Karpas-422 (cell line): ENCODE data around the gene CCDC170.

GRCh38 chr6:150079590-150080012 is 10.7 kb upstream of the ULBP3 start:
- PRO-cap = no peak
- RAMPAGE, long total RNA = no peak

DNA sequence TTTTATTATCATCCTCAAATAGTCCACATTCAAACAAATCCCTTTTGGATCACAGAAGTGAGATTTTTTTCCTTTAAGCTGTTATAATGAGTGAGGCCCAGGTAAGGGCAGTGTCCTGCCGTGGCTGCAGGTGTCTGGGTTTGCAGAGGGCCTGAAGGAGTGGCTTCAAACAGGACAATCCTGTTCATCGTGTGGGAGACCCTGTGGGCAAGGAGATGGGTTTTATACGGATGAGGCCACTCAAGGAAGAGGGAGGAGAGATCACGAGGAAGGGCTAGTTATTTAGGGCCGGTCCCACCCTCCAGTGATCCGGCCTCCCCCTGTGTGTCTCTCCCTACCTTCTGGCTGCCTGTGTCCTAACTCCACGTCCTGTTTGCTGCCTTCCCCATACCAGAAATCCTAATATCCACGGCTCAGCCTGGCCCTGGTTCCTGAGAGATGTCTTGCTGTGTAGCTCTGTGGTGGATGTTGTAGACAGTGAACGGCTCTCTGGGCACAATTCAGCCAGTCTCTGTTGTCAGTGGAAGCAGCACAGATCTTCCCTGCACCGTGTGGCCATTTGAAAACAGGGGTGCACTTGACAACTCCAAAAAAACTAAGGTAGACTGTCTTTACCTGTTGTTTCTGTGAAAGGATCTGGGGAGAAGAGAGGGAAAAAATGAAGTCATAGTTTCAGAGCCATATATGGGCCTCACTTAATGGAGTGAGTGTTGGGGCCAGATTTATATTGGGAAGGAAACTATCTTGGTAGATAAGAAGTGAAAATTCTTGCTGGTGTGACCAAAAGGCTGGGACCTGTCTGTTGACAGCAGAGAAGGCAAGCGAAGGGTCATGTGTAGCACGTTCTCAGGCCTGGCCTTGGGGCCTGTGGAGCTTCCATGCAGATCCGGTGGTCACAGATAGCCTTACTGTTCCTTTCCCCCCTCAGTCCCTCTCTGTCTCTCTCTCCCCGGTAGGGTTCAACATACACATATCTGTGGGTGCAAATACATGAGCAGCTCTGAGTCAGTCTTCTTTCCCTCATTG is 34.1 kb downstream of the PPP1R14C start:
- PRO-cap = no peak
- RAMPAGE, long total RNA = no peak

GRCh38 chr6:150369395-150369870 is 621 bp downstream of the IYD start:
- PRO-cap = no peak
- RAMPAGE, long total RNA = no peak

- PRO-cap = no peak
- RAMPAGE, long total RNA = no peak
Measured at GRCh38 chr6:150435780-150436292, 67.0 kb downstream of the IYD start.

DNA sequence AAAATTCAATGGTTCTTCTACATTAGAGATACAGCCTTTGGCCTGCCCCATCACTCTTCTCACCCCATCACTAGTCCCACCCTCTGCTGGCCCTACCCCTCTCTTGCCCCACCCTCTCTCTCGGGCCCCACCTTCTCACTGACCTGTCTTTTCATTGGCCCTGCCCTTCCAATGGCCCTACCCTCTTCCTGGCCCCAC is 107.3 kb upstream of the PLEKHG1 start:
- PRO-cap = no peak
- RAMPAGE, long total RNA = no peak

DNA sequence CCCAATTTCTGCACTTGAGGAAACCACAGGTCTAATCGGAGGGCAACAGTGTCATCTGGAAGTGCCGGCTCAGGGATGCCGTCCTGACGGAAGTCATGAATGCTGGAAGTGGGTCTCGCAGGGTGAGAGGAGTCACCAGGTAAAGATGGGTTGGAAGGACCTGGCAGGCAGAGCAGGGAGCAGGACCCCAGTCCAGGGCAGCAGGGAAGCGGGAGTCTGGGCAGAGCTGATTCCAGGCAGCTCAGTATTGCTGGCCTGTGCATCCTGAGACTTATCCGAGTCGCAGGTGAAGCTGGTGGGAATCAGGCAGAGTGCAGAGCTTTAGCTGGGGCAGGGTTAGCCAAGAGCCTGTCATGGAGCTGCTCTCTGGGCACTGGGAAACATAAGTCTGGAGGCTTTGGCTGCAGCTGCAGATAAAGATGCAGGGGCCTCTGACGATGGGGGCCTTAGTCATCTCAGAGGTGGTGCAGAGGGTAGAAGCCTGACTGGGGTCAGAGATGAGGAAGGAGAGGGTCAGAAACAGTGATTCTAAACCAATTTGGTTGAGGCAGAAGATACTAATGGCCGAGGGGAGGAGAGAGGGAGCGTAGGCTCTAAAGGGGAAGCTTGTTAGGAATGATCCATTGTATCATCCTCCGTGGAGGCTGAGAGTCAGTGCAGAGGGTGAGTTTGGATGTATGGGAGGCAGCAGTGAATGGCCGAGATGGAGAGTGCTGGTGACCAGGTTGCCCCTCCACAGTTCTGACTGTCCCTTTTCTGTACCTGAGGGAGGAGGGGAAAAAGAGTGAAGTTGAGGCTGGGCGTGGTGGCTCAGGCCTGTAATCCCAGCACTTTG is 33.7 kb downstream of the PLEKHG1 start:
- PRO-cap = unidirectional peak, plus-strand start at position 48 of the sequence; bidirectional peak, plus-strand start at position 494 of the sequence, minus-strand start at position 390 of the sequence
- RAMPAGE, long total RNA = no peak

- PRO-cap = no peak
- RAMPAGE, long total RNA = no peak
Measured at GRCh38 chr6:150641296-150641882, 41.7 kb downstream of the PLEKHG1 start.

DNA sequence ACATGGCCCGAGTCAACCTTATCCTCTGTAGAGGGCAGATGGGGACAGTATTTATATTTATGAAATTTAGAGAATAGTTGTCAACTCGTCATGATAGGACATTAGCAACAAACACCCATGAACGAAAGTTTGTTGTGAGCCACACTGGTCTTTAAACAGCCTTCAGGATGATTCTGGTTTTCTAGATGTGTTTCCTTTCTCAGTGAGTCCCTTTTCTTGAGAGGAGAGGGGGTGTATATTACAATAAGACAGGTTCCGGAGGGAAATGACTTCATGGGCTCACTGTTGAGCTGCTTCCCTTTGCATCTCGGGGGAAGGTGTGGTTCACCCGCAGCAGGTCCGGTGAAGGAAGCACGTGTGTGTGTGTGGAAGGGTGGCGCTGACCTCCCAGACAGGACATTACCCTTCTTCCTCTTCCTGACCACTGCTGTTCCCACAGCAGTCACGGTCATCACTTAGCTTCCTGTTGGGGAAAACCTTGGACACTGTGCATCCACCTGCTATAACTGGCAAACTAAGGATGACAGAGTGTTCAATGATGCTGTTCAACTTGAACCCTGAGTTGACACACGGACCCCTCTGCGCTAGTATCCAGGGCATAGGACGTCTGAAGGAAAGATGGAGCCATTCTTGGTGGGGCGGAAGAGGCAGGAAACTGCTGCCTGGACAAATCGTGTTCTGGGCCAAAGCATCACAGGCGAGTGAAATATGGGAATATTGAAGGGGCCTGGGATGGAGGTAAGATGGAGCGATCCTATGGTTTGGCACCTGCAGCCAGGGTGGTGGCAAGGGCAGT is 83.7 kb downstream of the PLEKHG1 start:
- PRO-cap = no peak
- RAMPAGE, long total RNA = no peak

GRCh38 chr6:150685849-150686420 is 86.2 kb downstream of the PLEKHG1 start:
- PRO-cap = no peak
- RAMPAGE, long total RNA = no peak

DNA sequence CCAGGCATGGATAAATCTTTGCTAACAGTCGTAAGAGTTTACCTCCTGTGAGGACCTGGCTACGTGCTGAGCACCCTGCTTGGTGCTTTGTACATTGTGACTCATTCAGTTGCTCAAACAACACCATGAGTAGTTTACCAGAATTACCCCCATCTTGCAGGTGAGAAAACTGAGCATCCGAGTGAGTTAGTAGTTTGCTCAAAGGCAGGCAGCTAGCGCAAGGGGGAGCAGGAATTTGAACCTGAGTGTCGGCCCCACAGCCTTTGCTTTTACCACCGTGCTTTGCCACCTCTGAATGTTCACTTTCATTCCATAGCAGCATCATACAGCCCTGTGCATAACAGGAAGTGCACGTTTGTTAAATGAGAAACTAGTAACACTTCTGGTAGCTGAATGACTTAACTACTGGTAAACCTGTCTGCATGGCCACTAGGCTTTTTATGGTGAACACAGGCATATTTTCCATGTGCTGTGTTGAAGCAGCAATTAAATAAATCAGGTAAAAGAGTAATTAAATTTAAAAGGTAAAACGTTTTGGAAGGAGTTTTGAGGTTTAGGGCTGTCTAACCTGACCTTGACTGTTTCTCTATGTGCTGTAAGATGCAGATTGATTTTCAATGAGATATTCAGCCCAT is 122.0 kb downstream of the MTHFD1L start:
- PRO-cap = no peak
- RAMPAGE, long total RNA = no peak

DNA sequence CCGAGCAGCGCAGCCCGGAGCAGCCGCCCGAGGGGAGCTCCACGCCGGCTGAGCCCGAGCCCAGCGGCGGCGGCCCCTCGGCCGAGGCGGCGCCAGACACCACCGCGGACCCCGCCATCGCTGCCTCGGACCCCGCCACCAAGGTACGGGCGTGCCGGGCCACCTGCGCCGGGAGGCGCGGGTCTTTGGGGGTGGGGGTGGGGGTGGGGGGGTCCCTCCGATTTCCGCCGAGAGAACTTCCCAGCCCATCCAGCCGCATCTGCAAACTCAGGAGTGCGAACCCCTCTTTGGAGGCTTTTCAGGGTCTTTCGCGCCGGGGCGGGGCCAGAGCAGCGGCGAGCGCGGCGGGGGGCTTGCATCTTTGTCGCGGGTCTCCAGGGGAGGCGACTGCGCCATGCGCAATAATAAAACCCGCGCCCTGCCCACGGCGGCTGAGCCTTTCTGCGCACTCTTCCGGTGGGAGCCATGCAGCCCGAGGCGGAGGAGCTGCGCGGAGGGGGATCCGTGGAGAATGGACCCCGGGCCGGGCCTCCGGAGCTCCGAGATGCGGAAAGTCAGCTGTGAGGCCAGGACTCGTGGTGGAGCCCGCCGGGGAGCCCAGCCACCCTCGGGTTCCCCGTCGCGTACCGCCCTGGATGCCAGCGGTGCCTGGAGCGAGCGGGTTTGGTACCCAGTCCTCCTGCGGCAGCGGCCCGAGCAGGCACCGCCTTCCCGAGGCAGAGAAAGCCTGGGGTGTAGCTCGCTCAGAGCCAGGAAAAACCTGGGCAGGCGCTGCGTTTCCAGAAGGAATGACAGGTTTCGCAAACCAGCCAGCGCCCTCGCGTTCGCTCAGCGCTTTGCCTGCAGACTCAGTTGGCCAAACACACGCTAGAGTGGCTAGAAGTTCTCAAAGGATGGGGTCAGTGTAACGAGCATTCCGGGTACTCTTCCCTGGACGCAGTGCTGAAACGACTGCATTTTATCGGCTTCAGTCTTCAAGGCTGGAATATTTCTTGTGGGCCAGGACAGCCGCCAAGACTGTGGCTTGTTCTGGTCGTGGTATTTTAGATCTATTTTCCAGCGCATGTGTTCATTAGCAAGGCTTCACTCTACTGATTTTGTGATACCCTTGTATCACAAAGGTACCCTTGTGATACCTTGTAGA is 1.2 kb downstream of the AKAP12 start:
- PRO-cap = no peak
- RAMPAGE, long total RNA = no peak

DNA sequence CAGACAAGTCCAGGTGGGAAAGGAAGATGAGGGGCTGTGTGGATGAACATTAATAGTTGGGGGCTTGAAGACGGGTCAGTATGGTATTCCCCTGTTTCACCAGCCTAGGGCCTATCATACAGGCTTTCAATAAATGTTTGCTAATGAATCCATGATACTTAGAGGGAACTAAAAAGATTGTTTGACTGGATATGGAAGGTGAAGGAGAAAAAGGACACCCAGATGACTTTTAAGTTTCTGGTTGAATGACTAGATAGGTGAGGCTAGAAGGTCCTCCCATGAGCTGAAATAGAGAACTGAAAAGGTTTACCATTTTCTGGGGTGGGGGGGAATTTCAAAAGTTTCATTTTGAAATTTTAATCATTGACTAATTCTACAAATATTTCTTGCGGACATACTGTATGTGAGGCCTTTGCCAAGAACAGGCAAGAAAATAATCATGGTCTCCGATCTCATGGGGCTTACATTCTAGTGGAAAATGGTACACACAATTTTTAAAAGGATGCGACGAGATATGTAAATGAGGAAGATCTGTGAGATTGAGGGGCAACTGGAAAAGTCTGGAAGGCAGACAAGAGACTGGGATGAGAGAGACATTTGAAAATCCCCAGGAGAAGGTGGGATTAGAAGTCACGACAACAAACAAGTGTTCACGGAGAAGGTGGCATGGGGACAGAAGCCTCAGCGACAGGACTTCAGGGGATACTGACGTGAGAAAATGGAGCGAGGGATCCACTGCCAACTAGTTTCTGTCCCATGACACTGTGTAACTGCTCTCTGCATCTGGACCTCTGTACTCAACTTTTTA is 18.0 kb upstream of the ZBTB2 start:
- PRO-cap = no peak
- RAMPAGE, long total RNA = no peak

GRCh38 chr6:151493577-151494247 is at the start of gene CCDC170:
TSS of gene CCDC170 (plus strand) at chr6:151494017.
- PRO-cap = no peak
- RAMPAGE, long total RNA = no peak

GRCh38 chr6:151702836-151703429 is 104.5 kb upstream of the ESR1 start:
- PRO-cap = no peak
- RAMPAGE, long total RNA = no peak

DNA sequence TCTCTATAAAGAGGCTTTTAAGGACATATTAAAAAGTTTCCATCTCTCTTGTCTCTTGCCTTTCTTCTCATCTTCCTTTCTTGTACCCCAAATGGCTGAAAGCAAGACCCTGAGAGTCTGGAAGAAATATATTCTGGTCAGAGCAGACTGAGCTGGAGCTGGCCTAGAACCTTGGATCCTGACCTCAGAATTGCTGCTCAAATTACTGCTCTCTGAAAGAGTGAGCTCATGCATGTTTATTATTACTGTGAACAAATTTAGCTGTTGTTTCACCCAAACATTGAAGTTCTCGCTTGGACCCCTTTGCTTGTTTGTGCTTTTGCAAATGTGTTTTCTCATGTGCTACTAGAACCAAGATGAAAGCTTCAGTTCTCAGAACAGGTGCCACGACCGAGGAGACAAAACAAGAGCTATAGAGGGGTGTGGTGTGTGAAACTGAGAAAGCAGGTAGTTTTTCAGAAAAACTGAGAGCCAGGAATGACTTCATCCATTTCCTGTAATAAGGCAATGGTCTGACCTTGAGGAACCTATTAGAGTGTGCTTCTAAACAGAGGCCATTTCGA is 50.0 kb upstream of the ESR1 start:
- PRO-cap = no peak
- RAMPAGE, long total RNA = no peak

GRCh38 chr6:151808814-151809372 is 1.4 kb downstream of the ESR1 start:
- PRO-cap = no peak
- RAMPAGE, long total RNA = no peak

DNA sequence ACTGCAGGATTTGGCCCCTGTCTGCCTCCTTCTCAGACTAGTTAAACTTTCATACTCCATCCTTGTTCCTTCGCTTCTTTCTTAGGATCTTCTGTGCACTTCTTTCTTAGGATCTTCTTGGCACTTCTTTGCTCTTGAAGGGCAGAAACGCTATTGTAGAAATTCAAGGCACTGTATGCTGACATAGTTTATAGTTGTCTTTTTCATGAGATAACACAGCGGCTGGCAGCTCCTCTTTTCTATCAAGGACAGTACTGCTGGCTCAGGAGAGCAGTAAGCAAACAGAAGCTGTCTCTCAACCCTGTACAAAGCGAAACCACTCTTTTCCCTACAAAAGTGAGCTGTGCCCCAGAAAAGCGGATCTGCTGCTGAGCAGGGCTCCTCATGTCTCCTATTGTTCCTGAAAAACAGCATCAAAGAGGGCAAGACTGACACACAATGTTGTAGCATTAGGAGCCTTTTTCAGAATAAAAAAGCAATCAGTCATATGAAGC is 255.7 kb downstream of the ESR1 start:
- PRO-cap = no peak
- RAMPAGE, long total RNA = no peak

DNA sequence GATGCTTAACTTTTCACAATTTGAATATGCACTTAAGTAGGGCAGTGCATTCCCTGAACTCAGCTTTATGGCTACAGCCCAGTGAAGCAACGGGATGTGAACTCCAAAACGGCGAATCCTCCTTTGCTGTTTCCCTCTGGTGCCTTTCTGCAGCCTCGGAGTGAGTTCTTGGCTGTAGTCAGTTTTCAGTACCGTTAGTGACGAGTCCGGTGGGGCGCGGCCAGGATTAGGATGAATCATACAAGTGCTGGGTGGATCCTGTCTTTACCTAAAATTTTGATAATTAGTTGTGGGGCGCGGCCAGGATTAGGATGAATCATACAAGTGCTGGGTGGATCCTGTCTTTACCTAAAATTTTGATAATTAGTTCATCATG is 1.2 kb upstream of the FBXO5 start:
- PRO-cap = bidirectional peak, plus-strand start at position 271 of the sequence, minus-strand start at position 157 of the sequence
- RAMPAGE, long total RNA = no peak

GRCh38 chr6:153129694-153130333 is 1.3 kb downstream of the RGS17 start:
- PRO-cap = no peak
- RAMPAGE, long total RNA = no peak

- PRO-cap = no peak
- RAMPAGE, long total RNA = no peak
Measured at GRCh38 chr6:153597086-153597399, 442.0 kb upstream of the OPRM1 start.